Paraaortic lymph node (tissue), 1 donor: ENCODE results near the genes AHSA1, DIO2 and CEP128.

DNA sequence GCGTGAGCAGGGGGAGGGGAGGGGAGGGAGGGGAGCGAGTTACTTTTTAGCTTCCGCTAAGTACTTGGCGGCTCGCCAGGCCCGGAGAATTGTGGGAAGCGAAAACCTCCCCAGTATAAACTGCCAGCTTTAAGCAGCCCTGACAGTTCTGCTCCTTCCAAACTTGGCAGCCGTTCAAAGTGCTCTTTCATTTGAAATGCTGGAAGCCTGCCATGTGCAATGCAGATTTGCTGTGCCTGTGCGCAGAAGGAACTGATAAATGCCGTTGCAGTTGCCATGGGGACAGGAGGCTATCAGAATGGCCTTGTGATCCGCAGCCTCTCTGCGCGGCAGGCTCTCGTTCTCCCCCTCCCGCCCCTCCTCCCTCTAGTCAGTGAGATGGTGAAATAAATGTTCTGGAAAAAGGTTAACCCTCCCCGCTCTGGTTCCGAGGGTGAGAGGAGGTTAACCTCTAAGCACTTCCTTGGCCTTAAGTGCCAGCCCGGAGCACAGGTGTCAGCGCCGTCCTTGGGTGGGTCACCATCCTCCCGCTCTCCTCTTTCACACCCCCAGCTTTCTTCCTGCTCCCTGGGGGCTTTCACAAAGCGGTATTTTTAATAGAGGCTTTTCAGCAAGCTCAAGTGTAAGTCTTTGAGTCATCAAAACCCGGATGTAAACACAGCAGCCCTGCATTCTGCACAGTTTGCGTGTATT, 11.9 kb upstream of the IRF2BPL start:
- PRO-cap, result bidirectional peak, plus-strand start at position 224 of the sequence, minus-strand start outside the sequence; unidirectional peak, minus-strand start at position 363 of the sequence

GRCh38 chr14:77040982-77041103, 12.3 kb upstream of the IRF2BPL start:
- PRO-cap, result no peak

GRCh38 chr14:77158169-77158571, 16.6 kb upstream of the ZDHHC22 start:
- PRO-cap, result no peak

GRCh38 chr14:77182450-77182889, 872 bp downstream of the TMEM63C start:
- PRO-cap, result no peak

DNA sequence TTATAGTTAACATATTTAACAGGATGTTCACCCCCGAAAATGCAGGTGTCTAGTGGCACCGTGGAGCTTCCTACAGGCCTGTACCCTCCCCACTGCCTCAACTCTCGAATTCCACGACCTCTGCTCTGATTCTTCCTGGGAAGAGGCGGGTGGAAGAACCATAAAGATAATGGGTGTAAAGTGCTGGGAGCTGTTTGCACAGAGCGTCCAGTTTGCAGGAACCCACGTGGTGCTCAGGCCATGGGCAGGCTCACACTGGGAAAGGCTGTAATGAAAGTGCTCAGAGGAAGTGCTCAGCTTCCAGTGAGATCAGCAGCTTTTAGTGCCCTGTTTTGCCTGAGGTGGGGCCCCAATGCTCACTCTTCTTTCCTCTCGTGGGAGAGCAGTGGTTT, 2.7 kb downstream of the TMEM63C start:
- PRO-cap, result no peak

DNA sequence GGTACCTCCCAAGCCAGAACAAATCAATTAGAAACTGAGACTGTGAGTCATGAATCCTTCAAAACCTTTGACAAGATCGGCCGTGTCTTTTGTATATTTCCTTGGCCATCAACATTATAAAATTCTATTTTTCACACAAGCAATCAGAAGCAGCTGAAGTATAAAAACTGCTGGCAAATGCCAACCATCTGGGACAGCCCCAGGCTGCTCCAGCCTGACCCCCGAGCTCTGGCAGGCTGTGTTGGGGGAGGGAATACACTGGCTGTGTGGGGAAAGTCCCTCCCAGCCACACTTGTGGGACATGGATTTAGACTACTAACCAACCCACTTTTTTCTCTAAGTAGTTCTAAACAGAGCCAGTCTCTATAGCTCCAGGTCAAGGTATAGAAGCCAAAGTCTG, 13.7 kb downstream of the POMT2 start:
- PRO-cap, result no peak

GRCh38 chr14:77343186-77344097, 22.6 kb downstream of the GSTZ1 start:
- PRO-cap, result no peak

GRCh38 chr14:77457490-77458275, at the start of gene AHSA1:
Gene AHSA1, plus strand, starts transcription at chr14:77458093.
- PRO-cap, result bidirectional peak, plus-strand start at chr14:77457833, minus-strand start at chr14:77457552; bidirectional peak, plus-strand start at chr14:77458127, minus-strand start at chr14:77457977

DNA sequence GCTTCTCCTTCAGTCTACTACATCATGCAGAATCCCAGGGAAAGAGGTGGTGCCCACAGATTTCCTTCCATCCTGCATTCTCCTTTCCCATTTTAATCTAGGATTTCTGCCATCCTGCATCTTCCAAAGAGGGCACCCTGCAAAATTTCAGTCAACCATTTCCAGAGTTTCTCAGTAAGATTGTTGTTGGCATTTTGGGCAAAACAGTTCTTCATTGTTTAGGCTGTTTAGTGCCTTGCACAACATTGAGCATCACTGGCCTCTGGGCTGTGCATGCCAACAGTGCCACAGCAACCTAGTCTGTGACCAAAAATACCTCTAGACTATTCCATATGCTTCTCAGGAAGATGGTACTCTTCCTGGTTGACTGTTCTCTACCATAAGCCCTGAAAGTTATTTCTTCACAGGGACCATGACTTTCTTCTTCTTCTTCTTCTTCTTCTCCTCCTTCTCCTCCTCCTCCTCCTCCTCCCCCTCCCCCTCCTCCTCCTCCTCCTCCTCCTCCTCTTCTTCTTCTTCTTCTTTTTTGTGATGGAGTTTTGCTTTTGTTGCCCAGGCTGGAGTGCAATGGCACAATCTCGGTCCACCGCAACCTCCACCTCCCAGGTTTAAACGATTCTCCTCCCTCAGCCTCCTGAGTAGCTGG, 32.5 kb upstream of the ISM2 start:
- PRO-cap, result no peak

DNA sequence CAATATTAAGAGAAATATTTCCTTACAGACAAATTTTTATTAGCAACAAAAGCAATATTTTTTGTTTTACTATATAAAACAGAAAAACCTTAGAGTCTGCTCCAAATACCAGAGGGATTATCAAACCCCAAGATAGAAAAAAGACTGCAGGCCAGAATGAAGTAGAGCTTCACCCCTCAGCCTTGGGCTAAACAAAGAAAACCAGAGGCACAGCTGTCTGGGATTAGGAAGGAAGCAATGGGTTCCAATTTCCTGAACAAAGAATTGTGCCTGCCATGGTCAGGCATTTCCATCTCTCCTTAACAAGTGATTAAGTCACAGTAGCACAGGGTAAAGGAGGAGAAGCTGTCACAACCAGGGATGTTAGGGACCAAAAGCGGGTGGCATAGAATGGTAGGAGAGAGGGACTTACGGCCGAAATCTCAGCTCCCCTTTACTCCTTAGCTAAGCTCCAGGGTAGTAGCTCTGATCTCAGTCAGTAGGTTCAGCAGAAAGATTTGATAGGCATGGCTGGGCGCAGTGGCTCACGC, 34.0 kb downstream of the SPTLC2 start:
- PRO-cap, result no peak

DNA sequence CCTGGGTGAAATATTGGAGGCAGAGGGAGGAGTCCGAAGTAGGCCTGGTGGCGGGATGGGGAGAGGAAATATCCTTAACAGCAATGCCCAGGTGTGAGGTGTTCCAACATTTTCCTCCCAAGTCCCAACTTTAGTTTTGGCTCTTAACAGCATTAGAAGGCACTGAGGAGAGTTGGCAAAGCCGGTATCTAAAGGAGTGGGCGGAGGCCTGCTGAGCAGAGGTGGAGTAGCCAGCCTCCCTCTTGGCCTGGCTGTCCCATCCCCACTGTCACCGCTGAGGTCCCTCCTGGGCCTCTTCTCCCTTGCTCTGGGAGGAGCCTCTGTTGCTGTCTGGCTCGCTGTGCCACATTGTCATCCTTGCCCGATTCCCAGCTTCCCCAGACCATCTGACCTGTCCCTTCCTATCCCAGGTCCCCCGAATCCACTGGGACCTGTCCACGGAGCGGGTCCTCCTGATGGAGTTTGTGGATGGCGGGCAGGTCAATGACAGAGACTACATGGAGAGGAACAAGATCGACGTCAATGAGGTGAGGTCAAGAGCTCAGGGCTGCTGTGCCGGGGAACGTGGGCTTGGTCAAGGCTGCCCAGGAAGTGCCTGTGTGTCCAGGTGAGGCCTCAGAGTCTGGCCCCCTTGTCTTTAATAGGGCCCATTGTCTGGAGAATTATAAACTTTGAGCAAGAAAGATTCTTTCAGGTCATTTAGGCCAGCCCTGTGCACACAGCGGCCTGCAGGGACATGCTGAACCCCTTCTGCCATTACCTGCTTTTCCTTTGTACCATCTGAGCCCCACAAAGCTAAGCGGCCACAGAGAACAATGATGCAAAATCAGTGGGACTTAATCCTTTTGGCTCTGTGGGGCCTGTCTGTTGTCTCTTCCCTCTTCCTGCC, 107.7 kb downstream of the ADCK1 start:
- PRO-cap, result no peak

GRCh38 chr14:77988986-77989396, 181.2 kb upstream of the NRXN3 start:
- PRO-cap, result no peak

GRCh38 chr14:78566021-78566408, 395.8 kb downstream of the NRXN3 start:
- PRO-cap, result no peak

DNA sequence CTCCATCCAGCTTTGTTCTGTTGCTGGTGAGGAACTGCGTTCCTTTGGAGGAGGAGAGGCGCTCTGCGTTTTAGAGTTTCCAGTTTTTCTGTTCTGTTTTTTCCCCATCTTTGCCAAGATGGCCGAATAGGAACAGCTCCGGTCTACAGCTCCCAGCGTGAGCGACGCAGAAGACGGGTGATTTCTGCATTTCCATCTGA, 897.5 kb downstream of the DIO2 start:
- PRO-cap, result no peak

DNA sequence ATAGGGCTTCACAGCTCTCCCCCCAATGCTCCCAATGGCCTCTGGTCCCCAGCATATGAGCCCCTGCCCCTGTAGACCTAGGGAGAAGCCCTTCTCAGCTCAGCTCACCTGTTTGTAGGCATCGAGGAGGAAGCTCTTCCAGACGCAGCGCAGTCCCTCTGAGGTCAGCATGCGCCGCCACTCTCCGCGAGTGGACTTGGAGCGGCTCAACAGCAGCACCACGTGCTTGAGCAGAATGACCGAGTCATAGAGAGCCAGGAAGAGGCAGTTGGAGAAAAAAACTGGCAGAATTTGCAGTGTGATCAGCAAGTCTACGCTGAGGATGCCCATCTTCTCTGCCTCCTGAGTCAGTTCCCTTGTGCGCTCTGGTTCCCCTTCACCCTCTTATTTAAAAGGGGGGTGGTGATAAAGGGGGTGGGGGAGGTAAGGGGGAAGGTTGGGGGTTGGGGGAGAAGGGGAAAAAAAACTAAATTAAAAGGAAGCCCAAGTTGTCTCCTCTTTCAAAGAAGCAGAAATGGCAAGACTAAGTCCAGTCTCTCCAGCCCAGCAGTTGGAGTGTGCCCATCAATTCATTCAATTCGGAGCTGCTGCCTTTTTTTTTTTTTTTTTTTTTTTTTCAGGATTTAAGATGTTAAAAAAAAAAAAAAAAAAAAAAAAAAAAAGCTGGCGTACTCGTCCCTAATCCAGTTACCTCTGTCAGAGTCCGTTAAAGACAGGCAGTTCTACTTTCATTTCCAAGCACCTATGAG, at the start of gene DIO2:
Gene DIO2, minus strand, starts transcription at position 362 of the 749 bp plus-strand sequence.
- PRO-cap, result bidirectional peak, plus-strand start at position 287 of the sequence, minus-strand start at position 160 of the sequence

DNA sequence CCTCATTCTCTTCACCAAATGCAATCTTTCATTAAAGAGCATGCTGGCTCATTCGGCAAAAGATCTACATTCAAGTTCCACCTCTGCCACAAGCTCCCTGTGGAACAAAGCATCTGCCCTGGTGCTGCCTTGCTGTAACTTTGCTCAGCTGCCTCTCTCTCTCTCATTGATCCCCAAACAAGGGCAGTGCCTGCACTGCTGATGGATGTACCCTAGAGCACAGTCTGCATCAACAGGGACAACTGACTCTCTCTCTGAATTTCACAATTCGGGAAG, 174.0 kb upstream of the DIO2 start:
- PRO-cap, result no peak

- PRO-cap, result unidirectional peak, minus-strand start at chr14:80941721
Measured at GRCh38 chr14:80940819-80942157, at the start of gene CEP128. Gene CEP128, minus strand, starts transcription at chr14:80941738.

DNA sequence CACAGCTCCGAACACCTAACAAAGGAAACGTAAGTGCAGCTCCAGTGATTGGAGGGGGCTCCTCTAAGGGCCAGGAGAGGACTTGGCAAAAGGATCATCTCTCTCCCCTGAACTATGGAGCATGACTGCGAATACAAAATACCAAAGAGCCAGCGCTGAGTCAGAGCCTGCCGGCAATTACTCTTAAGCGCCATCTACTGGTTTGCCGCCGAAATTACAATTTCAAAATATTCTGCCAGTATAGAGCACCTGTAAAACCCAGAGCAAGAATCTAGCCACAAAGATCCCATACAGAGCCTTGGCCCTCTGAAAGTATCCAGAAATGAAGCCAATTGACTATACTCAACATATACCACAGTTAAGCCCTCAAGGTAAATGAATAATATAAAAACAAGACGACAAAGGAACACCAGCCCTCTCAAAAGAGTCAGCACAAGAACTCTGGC, 50.2 kb downstream of the GTF2A1 start:
- PRO-cap, result unidirectional peak, minus-strand start at position 114 of the sequence

- PRO-cap, result no peak
Measured at GRCh38 chr14:81179531-81180114, 41.1 kb downstream of the GTF2A1 start.

GRCh38 chr14:81393278-81393864, 6.8 kb downstream of the STON2 start:
- PRO-cap, result no peak